Measurements from ENCODE around the genes PFKFB1, ALAS2, NBDY and SPIN2B.

GRCh38 chrX:53189984-53190972 lies 34.7 kb downstream of the KDM5C start:
- PRO-cap = no peak

DNA sequence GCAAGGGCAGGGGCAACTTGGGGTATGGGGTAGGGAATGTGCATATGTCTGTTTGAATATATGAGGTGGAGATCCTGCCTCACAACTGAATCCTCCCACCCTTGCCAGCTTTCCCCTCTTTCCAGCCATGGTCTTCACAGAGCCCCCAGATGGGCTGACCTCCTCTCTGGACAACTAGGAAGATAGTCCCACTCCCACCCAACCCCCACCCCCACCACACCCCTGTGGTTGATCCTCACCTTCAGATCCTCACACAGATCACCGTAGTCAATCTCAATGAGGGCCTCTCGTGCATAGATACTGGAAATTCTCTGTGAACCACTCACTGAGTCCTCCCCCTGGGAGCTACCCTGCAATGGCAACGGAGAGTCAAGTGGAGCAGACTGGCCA lies 27.9 kb downstream of the SMC1A start:
- PRO-cap = no peak

DNA sequence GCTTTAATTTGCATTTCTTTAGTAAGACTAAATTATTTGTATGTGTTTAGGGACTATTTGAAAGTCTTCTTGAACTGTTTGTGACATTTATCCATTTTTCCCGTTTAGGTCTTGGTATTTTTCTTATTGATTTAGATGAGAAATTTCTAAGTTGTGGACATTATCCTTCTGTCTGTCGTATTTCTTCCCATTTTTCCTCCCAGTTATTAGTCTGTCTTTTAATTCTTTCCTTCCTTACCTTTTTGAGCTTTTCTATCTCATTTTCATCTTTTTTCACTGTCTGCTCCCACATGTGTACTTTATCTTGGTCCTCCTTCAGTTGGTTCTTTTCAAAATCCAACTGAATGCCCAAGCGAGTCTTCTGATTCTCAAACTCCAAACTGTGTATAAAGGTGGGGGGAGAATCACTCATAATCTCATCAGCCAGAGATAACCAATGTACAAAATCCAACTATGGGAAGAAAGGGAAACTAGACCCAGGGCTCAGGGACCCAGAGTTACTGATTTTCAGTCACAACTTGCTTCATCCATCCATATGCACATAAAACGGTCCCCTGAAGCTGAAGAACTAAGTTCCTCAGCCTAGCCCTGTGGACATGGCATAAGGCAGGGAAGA lies 23.0 kb downstream of the SMC1A start:
- PRO-cap = no peak

- PRO-cap = no peak
Measured at GRCh38 chrX:53557065-53557394, 122.9 kb upstream of the HSD17B10 start.

DNA sequence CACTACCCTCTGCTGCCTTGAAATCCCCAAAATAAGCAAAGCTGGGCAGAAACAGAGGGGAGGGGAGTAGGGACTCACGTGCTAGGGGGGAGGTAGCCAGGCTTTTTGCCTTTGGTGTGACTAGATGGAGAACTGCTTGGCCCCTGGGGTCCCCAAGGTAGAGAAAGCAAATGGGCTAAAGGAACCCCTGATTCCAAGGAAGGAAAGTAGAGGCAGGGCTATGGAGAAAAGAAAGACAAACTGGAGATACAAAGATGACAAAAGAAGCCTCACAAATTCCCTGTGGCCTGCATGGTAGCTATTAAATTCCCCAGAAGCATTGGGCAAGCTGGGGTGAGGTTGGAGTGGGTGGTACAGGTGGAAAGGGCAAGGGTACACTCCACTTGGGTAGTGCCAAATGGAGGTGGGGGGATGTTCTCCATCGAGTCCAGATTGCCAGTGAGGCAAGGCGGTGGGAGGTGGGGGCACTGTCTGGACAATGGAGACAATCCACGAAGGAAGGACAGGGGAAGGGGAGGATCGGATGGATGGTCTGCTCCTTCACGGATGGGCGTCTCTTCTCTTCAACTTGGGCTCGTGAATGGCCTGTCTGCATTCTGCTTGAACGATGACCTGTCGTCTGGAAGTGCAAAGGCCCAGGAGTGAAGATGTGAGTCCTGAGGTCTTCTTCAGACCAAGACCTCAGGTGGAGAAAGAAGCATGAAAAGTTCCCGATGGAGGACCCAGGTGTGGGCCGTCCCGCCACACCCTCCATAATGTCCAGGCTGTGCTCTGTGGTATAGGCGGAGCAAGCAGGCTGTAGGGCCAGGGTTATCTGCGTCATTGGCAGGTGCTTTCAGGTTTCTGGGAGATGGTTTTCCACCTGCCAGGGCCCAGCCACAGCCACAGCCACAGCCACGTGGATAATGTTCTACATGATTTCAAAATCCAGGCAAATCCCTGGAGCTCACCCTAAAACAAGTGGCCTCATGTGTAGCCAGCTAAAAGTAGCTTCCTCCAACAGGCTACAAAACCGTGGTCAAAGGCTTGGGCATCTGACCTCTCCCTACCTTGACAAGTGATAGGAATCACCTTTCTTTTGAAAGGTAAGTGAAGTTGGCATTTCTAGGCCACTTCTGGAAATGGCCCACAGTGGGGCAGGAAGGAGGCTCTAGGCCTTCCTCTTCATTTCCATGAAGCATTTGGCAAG lies 106.4 kb downstream of the PHF8 start:
- PRO-cap = no peak

DNA sequence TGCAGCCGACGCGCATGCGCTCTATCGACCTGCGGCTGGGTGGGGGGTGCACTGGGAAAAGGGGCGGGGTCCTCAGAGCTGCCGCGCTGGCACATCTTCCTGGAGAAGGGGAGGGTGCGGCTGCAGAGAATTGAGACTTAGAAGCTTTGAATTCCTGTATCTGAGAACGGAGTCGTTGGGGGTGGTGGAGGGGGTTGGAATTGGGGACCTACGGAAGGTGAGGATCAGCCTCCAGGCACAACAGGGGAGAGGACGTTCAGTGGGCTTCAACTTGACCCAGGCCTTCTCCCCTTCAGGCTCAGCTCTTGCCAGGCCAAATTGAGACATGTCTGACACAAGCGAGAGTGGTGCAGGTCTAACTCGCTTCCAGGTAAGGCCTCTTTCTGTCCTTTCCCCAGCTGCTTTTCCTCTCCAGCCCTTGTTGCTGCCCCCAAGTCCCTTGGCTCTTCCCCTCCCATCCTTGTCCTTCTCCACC lies 1.5 kb downstream of the MAGED2 start:
- PRO-cap = bidirectional peak, plus-strand start at position 100 of the sequence, minus-strand start outside the sequence

GRCh38 chrX:54926785-54927191 lies 6.2 kb downstream of the TRO start:
- PRO-cap = no peak

GRCh38 chrX:54993724-54994612 lies at the start of gene PFKFB1:
Gene PFKFB1, minus strand, starts transcription at chrX:54994188.
- PRO-cap = no peak

GRCh38 chrX:55007352-55008350 lies 7.5 kb downstream of the APEX2 start:
- PRO-cap = no peak

GRCh38 chrX:55030778-55031437 lies at the start of gene ALAS2:
Gene ALAS2, minus strand, starts transcription at chrX:55030977.
- PRO-cap = no peak

DNA sequence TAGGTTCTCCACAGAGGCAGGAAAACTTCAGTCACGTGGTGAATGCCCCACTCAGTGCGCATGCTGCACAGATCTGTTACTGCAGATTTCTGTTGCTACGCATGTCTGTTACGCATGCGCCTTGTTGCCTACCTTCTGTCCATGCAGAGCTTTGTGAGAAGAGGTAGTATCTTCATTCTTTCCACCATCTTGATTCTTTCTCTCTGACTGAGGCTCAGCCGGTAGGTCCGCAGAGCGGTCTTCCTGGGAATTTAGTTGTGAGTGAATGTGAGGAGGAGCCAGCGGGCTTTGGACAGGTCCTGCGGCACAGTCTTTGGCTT lies 15.2 kb upstream of the PAGE3 start:
- PRO-cap = no peak

DNA sequence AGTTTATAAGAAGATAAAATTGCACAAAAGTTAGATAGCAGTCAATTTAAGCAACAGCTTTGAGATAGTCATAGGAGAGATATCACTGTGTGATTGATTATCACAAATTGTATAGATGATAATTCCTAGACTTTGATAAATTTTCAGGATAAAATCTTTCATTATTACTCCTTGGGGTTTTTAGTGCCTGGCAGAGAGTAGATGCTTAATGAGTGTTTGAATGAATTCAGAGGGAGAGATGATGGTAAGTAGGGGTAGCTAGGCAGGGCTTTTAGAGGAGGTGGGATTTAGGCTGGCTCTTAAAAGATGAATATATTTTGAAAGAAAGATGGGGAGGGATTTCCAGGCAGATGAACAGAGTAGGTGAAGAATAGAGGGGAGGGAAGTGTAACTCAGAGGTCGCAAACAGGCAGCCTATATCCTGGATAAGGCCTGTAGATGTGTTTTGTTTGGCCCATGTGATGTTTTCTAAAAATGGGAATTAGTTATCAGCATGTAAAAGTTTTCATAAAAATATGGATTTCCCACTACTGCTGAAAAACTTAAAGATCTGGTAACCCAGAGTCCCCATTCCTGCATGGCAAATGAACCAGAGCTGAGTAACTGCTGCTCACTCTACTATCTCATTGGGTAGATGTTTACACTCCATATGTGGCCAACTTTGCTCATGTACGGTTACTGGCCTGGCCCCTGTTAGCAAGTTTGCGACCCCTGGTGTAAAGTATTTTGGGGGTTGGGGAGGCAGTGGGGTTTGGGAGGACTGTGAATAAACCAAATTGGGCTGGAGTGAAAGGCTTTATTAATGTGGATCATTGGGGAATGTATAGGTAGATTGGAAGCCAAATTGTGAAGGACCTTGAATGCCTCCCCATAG lies 10.4 kb downstream of the RRAGB start:
- PRO-cap = no peak

DNA sequence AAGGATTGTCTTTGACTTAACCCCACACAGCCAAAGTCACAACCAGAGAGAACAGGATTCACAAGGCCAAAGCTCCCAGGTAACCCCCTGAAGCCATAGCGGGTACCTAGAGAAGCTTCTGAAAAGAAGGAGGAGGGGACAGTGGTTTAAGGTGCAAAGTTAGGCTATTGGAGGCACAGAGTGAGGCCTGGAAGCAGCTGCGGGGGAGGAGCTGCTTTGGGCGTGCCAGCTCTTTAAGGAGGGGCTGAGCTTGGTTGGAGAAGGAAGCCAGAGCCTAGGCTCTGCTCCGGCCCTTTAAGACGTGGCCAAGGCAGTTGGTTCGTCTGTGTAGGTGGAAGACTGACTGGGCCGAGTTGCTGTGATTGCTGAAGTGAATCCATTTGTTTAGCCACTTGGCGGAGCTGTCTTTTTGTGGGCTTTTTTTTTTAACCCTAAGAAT lies 1.5 kb downstream of the KLF8 start:
- PRO-cap = no peak

- PRO-cap = no peak
Measured at GRCh38 chrX:56728751-56729094, 320 bp upstream of the NBDY start.

DNA sequence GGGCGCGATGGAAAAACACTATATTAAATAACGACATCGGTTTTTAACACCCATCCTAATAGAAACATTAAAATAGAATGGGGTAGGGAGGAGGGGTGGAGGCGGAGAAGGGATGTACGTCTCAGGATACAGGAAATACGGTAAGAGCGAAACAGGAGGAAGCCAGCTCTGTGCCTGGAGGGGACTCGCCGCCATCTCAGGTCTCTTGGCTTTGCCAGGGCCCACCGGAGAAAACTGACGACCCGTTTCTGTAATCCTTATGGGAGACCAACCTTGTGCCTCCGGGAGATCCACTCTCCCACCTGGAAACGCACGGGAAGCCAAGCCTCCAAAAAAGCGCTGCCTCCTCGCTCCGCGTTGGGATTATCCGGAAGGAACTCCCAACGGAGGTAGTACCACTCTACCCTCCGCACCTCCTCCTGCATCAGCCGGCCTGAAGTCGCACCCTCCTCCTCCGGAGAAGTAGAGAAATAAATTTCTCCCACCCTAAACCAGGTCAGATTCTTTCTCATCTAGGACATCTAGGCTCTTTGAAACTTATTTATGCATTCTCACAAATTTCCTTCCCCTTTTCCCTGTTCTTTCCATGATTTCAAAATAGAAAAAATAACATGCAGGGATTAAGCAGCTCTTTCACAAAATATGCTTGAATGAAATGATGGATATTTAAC lies at the start of gene NBDY:
TSS of gene NBDY (plus strand) at position 149 of the 671 bp plus-strand sequence.
- PRO-cap = unidirectional peak, plus-strand start at position 165 of the sequence

GRCh38 chrX:56729919-56730453 lies 943 bp downstream of the NBDY start:
- PRO-cap = no peak

DNA sequence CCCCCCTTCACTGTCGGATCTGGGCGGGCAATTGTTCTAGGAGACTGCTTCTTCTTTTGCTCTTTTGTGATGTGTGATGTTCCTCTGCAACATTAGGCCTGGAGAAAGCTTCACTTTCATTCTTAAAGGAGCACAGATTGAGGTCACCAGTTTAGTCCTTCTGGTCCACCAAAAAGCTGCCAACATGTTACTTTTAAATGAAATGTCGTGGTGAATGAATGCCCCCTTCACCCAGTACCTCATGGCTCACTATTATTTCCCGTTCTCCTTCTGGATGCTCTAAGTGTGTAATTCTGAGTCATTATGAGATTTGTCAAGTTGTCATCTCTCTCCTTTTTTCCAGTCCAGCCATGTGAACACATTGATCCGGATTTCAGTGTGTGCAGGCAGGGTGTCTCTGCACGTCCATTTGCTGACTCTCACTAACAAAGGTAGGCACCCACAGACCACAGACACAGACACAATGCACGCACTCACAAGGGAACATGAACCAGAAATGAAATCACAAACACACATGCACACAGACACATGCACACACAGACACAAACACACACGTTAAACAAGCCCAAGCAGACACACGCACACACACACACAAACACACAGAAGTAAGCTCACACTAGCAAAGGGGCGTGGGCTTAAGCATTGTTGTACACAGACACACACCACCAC lies 57.8 kb downstream of the NBDY start:
- PRO-cap = no peak

- PRO-cap = no peak
Measured at GRCh38 chrX:56803320-56804016, 74.4 kb downstream of the NBDY start.

- PRO-cap = no peak
Measured at GRCh38 chrX:56994152-56995026, 952 bp downstream of the SPIN3 start.

GRCh38 chrX:57120886-57122236 lies at the start of gene SPIN2B:
Gene SPIN2B, minus strand, starts transcription at chrX:57121548.
- PRO-cap = bidirectional peak, plus-strand start at chrX:57121602, minus-strand start at chrX:57121514

All from duodenum (tissue), 1 donor.